Mesenchymal stem cell of adipose (primary cell): Measurements from ENCODE around the genes SLC25A31, ABHD18 and C4orf33.

DNA sequence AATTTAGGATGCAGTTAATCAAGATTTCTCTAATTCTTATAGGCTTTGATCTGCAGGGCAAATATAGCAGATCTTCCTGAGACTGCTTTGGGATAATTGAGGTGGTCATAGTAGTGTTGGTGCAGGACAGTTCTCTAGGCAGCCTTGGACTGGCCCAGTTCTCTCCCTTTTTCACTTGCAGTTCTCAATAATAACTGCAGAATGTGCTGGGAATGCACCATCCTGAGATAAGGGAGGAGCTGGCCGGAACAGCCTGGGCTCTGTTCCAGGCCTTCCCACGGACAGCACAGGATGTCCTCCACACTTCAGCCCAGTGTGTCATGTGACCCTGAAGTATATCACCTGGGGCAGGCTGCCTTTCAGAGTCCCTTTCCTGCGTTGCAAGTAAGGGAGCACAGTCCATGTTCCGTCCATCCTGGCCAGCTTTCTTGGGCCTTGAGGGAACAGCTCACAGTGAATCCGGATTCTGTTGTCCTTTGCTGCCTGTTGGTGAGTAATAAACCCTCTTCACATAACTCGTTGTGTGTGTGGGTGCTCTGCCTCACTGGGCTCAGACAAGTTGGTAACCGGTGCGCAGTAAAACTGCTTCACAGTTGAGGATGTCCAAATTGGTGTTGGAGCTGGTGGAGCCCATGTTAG lies 32.3 kb upstream of the BBS12 start:
- CAGE, long polyA plus RNA: no peak

GRCh38 chr4:122843059-122843670 lies 16.5 kb downstream of the FGF2 start:
- CAGE, long polyA plus RNA: no peak

- CAGE, long polyA plus RNA: no peak
Measured at GRCh38 chr4:122899442-122900262, 22.7 kb downstream of the NUDT6 start.

DNA sequence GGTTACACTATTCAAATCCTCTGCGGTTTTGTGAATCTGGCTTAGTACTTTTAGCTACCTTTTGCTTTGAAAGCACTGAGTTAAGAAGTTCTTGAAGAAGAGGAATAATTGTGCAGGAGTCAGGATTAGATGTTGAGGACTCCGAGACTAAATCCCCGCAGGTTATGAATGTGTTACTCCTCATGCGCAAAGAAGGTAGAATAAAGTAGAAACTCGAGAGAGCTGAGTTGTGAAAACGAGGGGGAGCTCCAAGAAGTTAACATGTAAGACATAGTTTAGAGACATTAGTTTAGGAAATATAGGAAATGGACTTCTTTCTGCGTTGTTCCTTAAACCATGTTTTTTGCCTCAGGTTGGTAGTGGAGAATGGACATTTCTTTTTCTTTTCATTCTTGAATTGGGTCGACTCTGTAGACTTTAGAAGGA lies 3.4 kb downstream of the SPRY1 start:
- CAGE, long polyA plus RNA: no peak

DNA sequence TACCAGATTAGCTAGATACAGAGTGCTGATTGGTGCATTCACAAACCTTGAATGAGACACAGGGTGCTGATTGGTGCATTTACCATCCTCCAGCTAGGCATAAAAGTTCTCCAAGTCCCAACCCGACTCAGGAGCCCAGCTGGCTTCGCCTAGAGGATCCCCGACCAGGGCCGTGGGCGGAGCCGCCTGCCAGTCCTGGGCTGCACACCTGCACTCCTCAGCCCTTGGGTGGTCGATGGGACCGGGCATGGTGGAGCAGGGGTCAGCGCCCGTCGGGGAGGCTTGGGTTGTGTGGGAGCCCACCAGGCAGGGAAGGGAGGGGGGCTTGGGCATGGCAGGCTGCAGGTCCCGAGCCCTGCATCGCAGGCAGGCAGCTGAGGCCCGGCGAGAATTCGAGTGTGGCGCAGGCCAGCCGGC lies 38.6 kb downstream of the SPRY1 start:
- CAGE, long polyA plus RNA: no peak

DNA sequence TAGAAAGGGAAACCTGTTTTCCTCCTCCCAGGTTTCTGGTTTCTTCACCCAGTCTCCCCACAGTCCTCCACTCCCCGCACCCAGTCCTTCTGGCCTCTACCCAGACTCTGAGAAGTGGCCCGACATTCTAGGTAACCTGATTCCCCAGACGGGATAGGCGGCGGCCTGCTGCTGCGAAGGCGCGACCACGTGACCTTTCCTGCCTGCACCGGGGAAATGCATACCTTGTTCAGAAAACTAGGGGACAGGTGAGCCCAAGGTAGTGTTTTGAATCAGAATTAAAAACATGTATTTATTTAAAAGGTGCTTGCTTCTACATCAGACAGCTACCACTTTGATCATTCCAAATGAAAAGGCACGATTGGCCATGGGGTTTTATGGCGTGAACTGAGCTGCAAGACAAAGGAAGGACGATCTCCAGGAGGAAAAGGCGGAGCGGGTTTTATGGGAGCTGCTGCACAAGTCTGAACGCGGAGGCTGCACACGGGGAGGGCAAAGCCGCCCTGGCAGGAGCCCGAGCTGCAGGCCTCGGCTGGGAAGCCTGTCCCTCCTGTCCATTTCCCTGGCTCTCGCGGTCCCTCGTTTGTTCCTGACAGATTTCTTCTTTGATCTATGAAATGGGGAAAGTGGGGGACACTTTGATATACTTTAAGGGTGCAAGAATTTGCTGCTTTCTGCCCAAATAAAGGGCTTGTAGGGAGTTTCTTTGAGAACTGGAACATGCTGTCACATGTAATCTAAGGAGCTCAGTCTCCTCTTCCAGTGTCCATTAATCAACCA lies 150.8 kb downstream of the SPRY1 start:
- CAGE, long polyA plus RNA: no peak

GRCh38 chr4:123659414-123659783 lies 262.8 kb downstream of the SPRY1 start:
- CAGE, long polyA plus RNA: no peak

GRCh38 chr4:124670970-124671718 lies 41.4 kb downstream of the ANKRD50 start:
- CAGE, long polyA plus RNA: no peak

GRCh38 chr4:125323301-125324446 lies 8.9 kb downstream of the FAT4 start:
- CAGE, long polyA plus RNA: no peak

- CAGE, long polyA plus RNA: no peak
Measured at GRCh38 chr4:126740322-126741147, 892.2 kb upstream of the INTU start.

DNA sequence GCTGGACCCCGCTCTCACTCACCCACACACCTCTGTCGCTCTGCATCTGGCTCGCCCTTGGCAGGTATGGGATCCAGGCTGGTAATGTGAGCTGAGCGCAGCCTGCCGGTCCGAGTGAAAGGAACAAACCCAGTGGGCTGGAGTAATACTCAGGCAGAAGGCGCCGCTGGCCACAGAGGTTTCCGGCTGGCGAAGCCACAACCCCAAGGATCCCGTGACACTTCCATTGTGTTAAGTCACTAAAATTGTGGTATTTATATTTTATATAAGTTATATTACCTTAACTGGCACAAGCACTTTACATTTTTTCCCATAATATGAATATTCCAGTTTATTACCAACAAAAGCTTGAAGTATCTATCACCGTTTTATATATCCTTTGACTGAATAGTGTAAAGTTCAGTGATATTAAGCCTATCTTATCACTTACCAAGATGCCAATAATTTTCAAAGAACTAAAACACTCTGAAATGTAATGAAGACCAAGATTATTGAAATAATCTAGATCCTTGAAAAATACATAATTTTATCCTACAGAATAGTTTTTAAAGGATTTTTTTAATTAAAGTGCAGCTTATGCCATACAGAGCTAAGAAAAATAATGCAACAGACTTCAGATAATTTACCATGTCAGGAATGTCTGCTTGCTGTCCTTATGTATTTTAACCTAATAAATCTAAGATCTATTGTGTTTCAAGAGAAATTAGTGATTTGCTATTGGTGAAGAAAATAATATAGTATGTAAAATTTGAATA lies 675.9 kb upstream of the INTU start:
- CAGE, long polyA plus RNA: no peak

DNA sequence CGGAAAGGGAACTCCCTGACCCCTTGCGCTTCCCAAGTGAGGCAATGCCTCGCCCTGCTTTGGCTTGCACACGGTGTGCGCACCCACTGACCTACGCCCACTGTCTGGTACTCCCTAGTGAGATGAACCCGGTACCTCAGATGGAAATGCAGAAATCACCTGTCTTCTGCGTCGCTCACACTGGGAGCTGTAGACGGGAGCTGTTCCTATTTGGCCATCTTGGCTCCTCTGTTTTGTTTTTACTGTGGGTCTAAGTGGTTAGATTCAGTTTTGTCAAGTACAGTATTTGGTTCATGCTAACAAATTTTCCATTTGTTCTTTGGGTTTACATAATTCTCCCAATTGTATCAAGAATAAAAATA lies 23.2 kb downstream of the INTU start:
- CAGE, long polyA plus RNA: no peak

DNA sequence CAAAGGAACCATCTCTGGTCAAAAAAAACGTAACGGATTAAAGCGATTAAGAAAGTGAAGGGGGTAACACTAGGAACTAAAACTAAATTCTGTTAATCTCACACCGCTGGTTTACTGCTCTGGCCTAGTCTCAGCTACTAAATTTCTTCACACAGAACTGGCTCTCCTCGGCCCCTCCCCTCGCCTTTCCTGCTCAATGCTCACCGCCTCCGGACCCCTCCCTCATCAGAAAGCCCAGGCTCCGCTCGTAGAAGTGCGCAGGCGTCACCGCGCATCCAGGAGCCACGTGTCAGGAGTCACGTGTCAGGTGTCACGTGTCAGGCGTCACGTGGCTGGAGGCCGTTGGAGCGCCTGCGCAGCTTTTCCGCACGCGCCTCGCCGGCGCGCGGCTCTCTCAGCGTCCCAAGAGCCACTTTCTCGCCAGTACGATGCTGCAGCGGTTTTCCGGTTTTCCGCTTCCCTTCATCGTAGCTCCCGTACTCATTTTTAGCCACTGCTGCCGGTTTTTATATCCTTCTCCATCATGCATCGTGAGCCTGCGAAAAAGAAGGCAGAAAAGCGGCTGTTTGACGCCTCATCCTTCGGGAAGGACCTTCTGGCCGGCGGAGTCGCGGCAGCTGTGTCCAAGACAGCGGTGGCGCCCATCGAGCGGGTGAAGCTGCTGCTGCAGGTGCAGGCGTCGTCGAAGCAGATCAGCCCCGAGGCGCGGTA lies at the start of gene SLC25A31:
SLC25A31 (plus strand) TSS at position 378 of the 711 bp plus-strand sequence.
- CAGE, long polyA plus RNA: no peak

GRCh38 chr4:127964955-127965801 lies at the start of gene ABHD18:
TSS of gene ABHD18 (plus strand) at chr4:127965406.
- CAGE, long polyA plus RNA: no peak

DNA sequence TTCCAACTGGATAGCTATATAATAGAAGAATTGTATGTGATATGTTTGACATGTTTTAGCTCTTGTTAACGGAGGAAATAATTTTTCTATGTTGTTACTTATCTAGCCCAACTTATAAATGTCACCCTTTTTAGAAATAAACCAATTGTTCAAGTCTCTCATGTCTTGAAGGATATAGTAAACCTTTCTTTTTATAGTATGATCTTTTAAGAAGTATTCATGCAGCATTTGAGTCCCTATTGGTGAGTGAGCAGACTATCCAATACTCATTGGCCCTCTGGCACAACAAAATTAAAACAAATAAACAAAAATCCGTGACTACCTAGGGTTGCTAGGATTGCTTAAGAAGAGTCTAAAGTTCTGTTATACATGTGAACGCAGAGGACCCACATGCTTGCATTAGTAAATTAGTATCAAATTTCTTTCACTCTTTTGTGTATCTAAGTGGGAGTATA lies 29.5 kb upstream of the LARP1B start:
- CAGE, long polyA plus RNA: no peak

GRCh38 chr4:128289371-128290027 lies 1.9 kb upstream of the PGRMC2 start:
- CAGE, long polyA plus RNA: no peak

DNA sequence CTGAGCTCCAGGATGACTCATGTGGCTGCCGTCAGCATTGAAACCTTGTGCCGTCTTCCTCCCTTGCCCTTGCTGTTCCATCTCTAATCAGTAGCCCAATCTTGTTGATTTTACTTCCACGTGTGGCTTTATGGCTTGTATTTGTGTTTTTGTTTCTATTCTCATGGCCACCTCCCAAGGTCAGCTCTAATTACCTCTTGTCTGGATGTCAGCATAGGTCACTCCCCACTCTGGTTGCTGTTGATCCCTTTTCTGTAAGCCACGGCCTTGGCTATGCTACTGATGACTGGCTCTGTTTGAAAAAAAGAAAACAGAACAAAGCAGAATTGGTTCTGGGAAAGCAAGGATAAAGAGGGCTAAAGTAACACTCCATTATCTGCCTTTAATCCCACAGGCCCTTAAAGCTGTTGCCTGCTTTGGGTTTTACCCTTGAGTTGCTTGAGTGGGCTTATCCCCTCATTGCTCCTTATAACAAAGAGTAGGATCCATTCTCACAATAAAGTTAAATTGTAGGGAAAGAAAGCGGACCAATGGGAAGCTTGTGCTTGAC lies 173.8 kb upstream of the PGRMC2 start:
- CAGE, long polyA plus RNA: no peak

DNA sequence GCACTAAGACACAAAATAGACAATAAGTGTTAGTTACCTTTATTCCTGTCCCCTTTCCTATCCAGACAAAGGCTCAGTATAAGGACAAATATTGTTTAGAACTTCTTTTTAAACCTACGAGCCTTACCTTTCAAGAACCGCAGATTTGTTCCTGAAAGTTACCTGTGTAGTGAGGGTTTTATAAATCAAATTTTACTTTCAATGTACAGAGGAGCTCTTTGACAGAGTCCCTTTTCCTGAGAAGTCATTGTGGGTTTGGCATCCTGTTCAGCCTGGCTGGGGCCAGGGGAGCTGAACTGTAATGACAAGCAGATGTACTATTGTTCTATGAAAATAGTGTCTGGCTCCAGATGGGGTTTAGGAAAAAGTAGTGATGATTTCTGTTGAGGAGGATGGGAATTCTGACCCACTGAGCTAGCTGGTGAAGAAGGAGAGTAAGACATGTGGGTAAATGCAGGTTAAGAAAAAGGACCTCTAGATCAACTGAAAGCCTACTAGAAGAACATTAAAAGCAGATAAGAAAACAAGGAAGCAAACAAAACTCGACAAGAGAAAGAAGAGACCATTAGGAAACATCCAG lies 196.2 kb upstream of the PGRMC2 start:
- CAGE, long polyA plus RNA: no peak

- CAGE, long polyA plus RNA: no peak
Measured at GRCh38 chr4:129076186-129076916, 17.0 kb downstream of the SCLT1 start.

GRCh38 chr4:129095884-129096877 lies at the start of gene C4orf33:
TSS of gene C4orf33 (plus strand) at chr4:129096152.
- CAGE, long polyA plus RNA: no peak